ENCODE measurements around a stretch of chr16.

- RRBS = no CpG with 5 or more reads among the region's 14 CpGs
Observed at GRCh38 chr16:11794511-11795533, 2.2 kb downstream of the ZC3H7A start.

DNA sequence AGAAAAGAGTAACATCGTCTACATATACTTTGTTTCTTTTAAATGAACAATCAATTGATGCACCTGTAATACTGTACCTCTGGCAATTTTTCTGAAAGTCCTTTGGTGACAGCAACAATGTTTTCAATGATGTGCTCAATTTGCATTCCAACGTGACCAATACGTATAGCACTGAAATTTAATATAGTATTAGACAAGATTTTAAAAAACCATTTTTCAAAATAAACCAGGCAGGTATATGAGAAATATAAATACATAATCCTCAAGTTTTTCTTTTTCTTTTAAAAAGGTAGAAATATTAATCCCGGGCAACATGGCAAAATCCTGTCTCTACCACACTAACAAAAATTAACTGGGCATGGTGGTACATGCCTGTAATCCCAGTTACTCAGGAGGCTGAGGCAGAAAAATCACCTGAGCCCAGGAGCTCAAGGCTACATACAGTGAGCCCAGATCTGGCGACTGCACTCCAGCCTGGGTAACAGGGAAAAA is 9.5 kb downstream of the RSL1D1 start:
- RRBS = no CpG with 5 or more reads among the region's 5 CpGs

DNA sequence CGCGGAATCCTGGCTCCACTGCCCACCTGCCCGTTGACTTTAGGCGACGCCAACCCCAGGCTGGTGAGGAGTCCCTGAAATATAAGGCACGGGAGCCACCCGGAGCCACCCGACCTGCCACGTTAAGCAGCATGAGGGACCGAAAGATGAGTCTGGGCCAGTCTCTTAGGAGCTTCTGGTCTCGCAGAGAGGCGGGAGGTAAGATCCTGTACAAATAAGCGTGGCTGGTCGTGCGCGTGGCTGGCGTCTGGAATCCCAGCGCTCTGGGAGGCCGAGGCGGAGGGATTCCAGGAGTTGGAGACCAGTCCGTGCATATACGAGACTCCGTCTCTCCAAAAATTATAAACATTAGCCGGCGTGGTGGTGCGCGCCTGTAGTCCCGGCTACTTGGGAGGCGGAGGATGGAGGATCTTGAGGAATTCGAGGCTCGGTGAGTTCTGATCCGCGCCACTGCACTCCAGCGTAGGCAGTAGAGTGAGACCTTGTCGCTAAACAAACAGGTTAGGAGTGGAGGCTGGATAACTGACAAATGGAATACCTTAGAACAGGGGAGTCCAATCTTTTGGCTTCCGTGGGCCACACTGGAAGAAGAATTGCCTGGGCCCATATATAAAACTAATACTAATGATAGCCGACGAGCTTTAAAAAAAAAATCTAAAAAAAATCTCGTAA is 684 bp upstream of the RSL1D1 start:
- RRBS = no CpG with 5 or more reads among the region's 39 CpGs

DNA sequence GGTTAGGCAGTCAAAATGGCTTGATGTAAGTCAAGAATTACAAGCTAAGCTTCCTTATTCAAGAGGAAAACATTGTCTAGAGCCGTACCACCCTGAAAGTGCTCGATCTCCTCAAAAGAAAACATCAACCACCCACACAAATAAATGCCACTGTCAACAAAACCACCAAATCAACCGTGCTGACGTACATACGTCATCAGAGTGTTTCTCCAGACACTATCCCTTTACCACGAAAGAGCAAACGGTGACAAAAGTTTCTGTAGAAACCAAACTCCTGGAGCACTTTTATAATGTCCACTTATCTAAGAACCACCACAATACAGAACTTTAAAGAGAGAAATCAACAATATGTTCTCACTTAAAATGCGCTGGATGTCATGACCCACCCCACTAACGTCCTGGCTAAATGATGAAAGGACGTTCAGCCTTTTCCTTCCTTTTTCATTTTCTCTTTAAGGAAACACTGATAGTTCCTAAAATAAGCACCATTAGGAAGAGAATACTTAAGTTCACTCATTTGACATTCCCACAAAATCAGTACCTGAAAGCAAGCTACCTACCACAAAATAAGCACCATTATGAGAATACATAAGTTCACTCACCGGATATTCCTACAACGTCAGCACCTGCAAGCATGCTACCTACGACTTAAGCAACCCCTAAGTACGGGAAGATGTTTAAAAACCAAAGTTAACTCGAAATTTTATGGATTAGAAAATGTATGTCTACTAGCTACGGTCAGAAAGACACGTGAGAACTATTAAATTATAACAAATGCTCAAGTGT is 1.8 kb downstream of the GSPT1 start:
- RRBS = no CpG with 5 or more reads among the region's 17 CpGs

DNA sequence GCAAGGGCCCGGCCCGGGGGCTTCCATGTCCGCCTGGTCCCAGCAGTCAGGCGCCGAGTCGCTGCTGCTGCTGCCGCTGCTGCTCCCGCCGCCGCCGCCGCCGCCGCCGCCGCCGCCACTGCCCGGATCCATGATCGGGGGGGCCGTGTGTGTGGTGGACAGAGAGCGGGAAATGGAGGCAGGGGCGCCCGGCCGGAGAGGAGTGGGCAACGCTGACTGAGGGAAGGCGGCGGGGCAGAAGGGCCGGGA is 243 bp downstream of the GSPT1 start:
- RRBS = 4% methylated on average over 12 of the region's 28 CpGs

- RRBS = no CpG with 5 or more reads among the region's 14 CpGs
Observed at GRCh38 chr16:12026962-12027440, 50.5 kb downstream of the SNX29 start.

- RRBS = 100% methylated on average over 1 of the region's 30 CpGs
Observed at GRCh38 chr16:12089236-12090230, 113.0 kb downstream of the SNX29 start.

- RRBS = no CpG with 5 or more reads among the region's 3 CpGs
Observed at GRCh38 chr16:12255972-12256426, 279.5 kb downstream of the SNX29 start.

- RRBS = no CpG with 5 or more reads among the region's 13 CpGs
Observed at GRCh38 chr16:12289028-12289779, 312.7 kb downstream of the SNX29 start.

GRCh38 chr16:12346924-12347253 is 370.4 kb downstream of the SNX29 start:
- RRBS = no CpG with 5 or more reads among the region's 5 CpGs

DNA sequence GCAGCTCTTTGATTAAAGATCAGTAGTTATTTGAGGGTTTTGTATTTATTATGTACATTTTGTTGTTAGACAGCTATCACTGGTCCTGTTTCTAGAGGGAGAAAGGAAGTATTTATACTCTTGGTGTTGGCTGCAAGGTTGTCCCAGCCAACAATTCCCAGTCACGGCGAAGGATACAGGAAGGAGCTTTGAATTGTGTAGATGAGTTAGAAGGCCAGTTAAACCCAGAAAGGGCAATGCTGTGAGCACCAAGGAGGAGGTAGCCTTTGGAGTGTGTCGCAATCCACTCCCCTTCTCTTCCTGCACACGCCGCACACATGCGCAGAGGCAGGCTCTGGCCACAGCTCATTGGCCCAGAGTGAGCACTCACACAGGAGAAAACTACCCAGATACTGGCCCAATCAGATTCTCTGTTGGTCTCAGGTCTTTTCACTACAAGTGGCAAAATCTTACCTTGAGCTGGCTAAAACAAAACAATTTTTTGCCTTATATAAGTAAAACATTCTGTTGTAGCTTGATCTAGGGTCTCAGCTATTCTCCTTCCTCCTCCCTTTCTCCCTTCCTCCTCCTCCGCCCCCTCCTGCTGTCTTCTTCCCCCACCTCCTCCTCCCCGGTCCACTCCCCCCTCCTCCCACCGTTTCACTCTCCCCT is 345.1 kb downstream of the CPPED1 start:
- RRBS = no CpG with 5 or more reads among the region's 9 CpGs

DNA sequence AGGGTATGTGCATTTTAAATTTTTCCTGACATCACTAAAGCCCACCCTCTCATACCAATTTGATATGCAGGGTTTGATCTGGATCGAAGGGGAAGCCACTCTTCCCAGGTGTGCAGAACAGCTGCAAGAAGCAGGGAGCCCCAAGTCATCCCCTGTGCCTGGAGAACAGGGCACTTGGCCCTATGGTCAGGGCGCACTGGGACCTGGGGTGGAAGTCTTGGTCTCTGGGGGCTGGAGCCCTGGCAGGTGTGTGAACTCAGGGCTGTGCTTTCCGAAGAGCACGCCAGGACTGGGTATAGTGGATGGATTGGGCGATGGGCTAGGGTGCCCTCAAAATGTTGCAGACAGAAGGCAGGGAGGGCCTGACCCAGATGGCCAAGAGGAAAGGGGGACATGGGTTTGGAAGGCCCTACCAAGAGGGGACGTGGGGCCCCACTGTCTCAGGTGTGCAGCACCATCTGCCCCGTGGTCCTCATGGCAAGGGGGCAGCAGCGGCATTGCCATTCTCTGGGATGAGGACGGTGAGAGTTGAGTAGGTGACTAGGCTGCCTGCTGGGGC is 272.5 kb downstream of the CPPED1 start:
- RRBS = no CpG with 5 or more reads among the region's 9 CpGs

GRCh38 chr16:13957792-13958168 is 37.8 kb downstream of the ERCC4 start:
- RRBS = no CpG with 5 or more reads among the region's 7 CpGs

GRCh38 chr16:14002996-14003781 is 67.9 kb upstream of the MRTFB start:
- RRBS = no CpG with 5 or more reads among the region's 17 CpGs

GRCh38 chr16:14056932-14057594 is 14.1 kb upstream of the MRTFB start:
- RRBS = no CpG with 5 or more reads among the region's 5 CpGs

DNA sequence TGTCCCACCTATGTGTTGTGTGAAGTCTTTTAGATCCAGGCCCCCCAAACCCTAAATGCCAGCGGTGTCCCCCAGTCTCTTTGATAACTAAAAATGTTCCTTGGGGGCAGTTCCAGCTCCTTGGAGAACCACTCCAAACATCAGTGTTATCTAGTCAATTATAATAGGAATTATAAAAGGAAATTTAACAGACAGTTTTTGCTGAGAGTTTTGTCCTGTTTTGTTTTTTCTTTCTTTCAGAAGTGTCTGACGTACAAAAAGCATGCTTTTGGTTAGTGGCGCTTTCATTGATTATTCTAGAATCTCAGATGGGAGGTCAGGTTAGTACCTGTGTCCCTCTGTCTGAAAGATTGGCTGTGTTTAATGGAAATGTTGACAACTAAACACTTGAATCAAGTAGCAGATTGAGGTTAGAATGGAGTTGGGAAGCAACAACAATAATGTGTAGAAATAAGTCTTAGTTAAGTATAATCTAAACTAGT is 2.2 kb downstream of the MRTFB start:
- RRBS = no CpG with 5 or more reads among the region's 3 CpGs

- RRBS = no CpG with 5 or more reads among the region's 6 CpGs
Observed at GRCh38 chr16:14176353-14177725, 105.7 kb downstream of the MRTFB start.

DNA sequence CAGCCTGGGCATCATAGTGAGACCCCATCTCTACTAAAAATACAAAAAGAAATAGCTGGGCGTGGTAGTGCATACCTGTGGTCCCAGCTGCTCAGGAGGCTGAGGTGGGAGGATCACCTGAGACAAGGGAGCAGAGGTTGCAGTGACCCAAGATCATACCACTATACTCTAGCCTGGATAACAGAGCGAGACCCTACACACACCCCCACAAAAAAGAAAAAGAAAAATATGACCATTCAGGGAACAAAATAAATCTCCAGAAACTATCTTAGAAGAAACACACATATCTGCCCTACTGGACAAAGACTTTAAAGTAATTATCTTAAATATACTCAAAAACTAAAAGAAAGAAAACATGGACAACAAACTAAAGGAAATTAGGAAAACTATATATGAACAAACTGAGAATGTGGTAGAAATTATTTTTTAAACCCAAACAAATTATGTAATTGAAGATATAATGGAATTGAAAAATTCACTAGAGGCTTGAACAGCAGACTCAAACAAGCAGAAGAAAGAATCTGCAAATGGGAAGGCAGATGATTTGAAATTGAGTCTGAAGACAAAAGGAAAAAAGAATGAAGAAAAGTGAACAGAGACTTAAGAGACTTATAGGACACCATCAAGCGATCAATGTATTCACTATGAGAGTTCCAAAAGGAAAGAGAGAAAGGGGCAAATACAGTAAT is 152.1 kb downstream of the MRTFB start:
- RRBS = no CpG with 5 or more reads among the region's 3 CpGs

DNA sequence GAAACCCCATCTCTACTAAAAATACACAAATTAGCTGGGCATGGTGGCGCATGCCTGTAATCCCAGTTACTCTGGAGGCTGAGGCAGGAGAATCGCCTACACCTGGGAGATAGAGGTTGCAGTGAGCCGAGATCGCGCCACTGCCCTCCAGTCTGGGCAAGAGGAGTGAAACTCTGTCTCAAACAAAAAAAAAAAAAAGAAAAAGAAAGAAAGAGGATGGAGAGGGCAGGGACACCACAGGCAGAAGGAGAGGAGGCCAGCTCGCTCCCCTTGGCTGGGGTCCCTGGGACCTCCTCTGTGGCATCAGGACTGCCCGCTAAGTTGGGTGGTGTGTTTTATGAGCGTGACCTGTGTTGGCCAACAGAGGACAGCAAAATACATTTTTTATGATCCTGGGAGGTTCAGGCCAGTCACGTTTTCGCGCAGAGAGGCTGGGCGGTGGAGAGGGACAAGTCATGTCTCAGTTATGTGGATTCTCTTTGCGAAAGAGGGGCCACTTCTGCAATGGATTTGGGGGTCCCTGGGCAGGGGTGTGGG is 229.6 kb downstream of the MRTFB start:
- RRBS = no CpG with 5 or more reads among the region's 13 CpGs

- RRBS = no CpG with 5 or more reads among the region's 9 CpGs
Observed at GRCh38 chr16:14325808-14326397, 254.8 kb downstream of the MRTFB start.

Measured in GM12891 (cell line).